ENCODE measurements around a stretch of chr4.

GRCh38 chr4:81676625-81676899 is 204.9 kb upstream of the RASGEF1B start:
- RRBS = no CpG with 5 or more reads among the region's 3 CpGs

GRCh38 chr4:82223668-82224232 is 150.0 kb downstream of the HNRNPD start:
- RRBS = no CpG with 5 or more reads among the region's 6 CpGs

- RRBS = no CpG with 5 or more reads among the region's 5 CpGs
These were observed 25.5 kb downstream of the HNRNPD start for GRCh38 chr4:82347989-82348918.

DNA sequence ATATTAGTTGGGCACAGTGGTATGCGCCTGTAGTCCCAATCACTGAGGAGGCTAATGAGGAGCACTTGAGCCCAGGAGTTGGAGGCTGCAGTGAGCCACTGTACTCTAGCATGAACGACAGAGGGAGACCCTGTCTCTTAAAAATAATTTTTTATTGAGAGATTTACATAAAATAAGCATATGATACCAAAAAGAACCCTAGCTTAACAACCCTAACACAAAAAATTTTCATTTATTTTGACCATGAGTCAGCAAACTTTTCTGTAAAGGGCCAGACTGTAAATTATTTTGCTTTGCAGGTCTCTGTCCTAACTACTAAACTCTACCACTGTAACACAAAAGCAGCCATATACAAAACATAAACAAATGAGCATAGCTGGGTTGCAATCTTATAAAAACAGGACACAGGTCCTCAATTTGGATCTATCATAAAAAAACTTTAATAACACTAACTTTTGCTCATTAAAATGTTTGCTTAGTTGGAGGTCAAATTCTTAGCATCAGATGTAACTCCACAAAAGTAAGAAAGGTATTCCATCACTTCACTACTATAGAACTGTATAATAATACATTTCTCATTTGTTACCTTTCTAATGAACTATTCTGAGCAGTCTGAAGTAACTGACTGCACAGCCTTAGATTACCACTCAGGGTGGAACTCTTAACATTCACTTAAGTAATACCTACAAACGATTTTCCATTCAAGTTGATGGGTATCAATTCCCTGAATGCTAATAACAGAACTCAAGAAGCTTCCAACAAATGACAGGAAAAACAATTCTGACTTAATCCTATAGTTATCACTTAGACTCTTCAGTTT is 21.2 kb downstream of the HNRNPD start:
- RRBS = no CpG with 5 or more reads among the region's 3 CpGs

GRCh38 chr4:82362702-82363085 is 11.1 kb downstream of the HNRNPD start:
- RRBS = no CpG with 5 or more reads among the region's 7 CpGs

DNA sequence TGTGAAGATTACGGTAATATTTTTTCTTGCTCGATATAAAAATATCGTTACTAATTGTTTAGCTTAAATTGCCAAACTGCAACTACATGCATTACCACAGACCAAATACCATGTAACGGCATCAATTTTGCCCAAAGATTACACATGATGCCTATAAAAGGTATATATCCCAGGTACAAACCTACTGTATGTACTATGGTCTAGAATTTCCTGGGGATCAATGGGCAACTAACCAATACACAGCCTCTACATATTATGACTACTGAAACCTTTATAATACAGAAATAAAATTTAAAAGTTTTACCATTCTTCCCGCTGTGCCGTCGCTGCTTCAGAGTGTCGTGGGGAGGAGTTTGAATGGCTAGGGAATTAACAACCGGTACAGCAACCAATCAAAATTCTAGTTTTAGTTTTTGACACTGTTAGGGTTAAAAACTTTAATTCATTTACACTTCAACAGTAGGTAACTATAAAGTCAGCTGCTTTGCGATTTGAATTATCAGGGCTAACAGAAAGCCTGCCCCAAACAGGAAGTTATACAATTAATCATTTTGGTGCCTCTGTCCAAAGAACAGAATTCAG is 2.5 kb downstream of the HNRNPD start:
- RRBS = no CpG with 5 or more reads among the region's 10 CpGs

GRCh38 chr4:82428730-82429507 is 1.3 kb downstream of the HNRNPDL start:
- RRBS = 2% methylated on average over 24 of the region's 68 CpGs

DNA sequence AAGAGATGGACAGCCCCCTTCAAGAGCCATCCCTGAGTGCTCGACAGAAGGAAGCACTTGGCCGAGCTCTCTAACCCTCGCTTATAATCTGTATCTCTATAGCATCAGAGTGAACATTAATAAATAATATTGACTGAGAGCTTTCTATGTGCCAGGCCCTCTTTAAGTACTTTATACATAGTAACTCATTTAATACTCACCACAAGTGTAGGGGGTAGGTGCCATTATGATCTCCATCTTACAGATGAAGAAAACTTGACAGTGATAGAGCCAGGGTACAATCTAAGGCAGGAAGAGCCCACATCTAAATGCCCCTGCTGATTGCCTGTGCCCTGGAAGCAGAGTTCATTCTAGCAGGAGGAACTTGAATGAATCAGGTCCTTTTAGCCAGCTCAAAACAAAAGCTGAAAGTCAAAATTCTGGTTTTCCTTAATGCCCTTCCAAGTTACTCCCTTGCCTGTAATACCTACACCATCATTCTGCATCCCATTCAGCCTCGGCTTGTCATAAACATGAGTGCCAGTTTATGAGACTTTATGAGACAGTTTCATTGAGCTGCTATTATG is 89.7 kb downstream of the SCD5 start:
- RRBS = no CpG with 5 or more reads among the region's 4 CpGs

DNA sequence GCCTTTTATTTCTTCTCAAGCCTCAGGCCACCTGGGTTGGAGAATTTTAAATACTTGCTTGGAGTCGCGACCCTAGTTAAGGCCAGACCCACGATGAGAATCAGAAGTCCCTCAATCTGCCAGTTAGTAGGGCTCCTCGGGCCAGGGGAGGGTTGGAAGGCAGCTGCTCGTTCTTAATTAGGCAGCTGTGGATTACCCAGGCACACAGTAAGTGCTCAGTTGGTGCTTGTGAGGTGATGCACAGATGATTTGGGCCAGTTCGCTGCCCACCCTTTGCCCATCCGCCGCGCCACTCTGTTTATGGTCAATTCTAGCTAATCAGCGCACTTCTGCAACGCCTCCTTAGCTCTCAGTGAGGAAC is 575 bp upstream of the SCD5 start:
- RRBS = no CpG with 5 or more reads among the region's 11 CpGs

GRCh38 chr4:82899838-82900021 is 805 bp upstream of the THAP9 start:
- RRBS = no CpG with 5 or more reads among the region's 1 CpG

- RRBS = no CpG with 5 or more reads among the region's 1 CpG
These were observed 16.3 kb downstream of the COPS4 start for GRCh38 chr4:83051236-83051778.

- RRBS = no CpG with 5 or more reads among the region's 20 CpGs
These were observed 30.5 kb downstream of the PLAC8 start for GRCh38 chr4:83083728-83084797.

- RRBS = no CpG with 5 or more reads among the region's 2 CpGs
These were observed 76.2 kb downstream of the COQ2 start for GRCh38 chr4:83208453-83208822.

- RRBS = no CpG with 5 or more reads among the region's 4 CpGs
These were observed 34.0 kb downstream of the COQ2 start for GRCh38 chr4:83250498-83251012.

- RRBS = no CpG with 5 or more reads among the region's 3 CpGs
These were observed 370.6 kb downstream of the GPAT3 start for GRCh38 chr4:83906382-83907071.

- RRBS = no CpG with 5 or more reads among the region's 2 CpGs
These were observed 267.1 kb downstream of the NKX6-1 start for GRCh38 chr4:84231991-84232340.

GRCh38 chr4:84583391-84584062 is 600 bp downstream of the CDS1 start:
- RRBS = 23% methylated on average over 16 of the region's 44 CpGs

- RRBS = no CpG with 5 or more reads among the region's 2 CpGs
These were observed 2.6 kb downstream of the CDS1 start for GRCh38 chr4:84585398-84586022.

- RRBS = no CpG with 5 or more reads among the region's 3 CpGs
These were observed 42.2 kb downstream of the CDS1 start for GRCh38 chr4:84625131-84625594.

- RRBS = no CpG with 5 or more reads among the region's 9 CpGs
These were observed 100.9 kb downstream of the CDS1 start for GRCh38 chr4:84683844-84684155.

Measured in Jurkat, Clone E6-1 (cell line).